ENCODE measurements around a stretch of chr9.

DNA sequence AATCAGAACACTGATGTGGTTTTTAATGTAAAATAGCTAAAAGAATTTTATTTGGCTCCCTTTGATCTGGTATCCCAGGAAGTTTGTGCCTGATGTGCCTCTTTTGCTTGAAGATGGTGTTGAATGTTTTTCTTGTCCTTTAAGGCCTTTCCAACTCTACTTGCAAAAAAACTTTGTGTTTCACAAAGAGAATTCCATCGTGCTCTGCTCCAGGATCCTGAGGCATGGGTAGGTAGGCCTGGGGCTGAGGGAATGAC lies 53.3 kb upstream of the PHF2 start:
- PRO-cap = no peak

GRCh38 chr9:93566905-93567526 lies 9.4 kb upstream of the PHF2 start:
- PRO-cap = no peak

DNA sequence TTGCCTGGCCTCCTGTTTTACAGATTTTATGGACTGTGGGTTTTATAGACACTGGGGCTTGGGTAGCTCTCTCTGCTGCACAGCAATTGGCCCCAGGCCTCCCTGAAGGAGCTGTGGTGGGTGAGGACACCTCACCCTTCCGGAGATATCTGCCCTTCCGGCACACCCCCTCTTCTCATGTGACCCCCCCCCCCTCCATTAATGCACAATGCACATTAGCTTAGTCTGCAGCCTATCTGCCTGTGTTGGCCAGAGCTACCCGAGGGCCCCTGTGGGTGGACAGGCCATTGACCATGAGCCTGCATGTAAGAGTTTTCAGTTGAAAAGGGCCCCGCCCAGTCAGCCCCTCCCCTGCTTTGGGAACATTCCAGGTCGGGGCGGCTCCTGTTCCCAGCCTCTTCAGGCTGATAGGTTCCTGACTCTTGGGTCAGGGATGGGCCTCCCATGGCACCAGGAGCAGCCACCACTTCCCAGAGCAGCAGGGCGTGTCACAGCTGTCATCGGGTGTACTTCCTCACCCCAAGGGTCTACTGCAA lies 17.7 kb downstream of the PHF2 start:
- PRO-cap = no peak

DNA sequence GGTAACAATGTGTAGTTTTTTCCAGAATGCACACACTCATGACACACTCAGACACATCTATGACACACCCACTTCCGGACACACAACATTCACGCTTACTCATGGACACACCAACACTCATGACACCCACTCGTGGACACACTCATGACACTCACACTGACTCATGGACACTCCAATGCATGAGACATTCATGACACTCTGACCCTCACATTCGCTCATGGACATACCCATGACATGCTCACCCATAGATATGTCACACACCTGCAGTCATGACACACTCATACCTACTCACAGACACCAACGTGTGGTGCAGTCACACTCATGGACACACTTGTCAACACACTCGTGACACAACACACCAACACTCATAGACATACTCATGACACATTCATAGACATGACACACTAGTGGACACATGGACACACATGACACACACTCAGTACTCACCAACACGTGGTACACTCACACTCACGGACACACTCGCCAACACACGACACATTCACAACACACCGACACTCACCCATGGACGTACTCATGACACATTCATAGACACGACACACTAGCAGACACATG lies 73.2 kb downstream of the PHF2 start:
- PRO-cap = no peak

GRCh38 chr9:93949791-93950510 lies 5.2 kb downstream of the BARX1 start:
- PRO-cap = no peak

- PRO-cap = no peak
These were observed 79.3 kb downstream of the MFSD14B start for GRCh38 chr9:94453440-94454292.

GRCh38 chr9:94455757-94456492 lies 81.6 kb downstream of the MFSD14B start:
- PRO-cap = no peak

- PRO-cap = no peak
These were observed 51.7 kb downstream of the FBP2 start for GRCh38 chr9:94541808-94542369.

- PRO-cap = no peak
These were observed 6.8 kb downstream of the FBP2 start for GRCh38 chr9:94586819-94587154.

- PRO-cap = no peak
These were observed 9.7 kb upstream of the FBP2 start for GRCh38 chr9:94603141-94603856.

GRCh38 chr9:94630869-94631324 lies 8.4 kb downstream of the FBP1 start:
- PRO-cap = no peak

- PRO-cap = no peak
These were observed 1.0 kb downstream of the FBP1 start for GRCh38 chr9:94638100-94638885.

GRCh38 chr9:94759979-94760545 lies 33.6 kb downstream of the AOPEP start:
- PRO-cap = no peak

DNA sequence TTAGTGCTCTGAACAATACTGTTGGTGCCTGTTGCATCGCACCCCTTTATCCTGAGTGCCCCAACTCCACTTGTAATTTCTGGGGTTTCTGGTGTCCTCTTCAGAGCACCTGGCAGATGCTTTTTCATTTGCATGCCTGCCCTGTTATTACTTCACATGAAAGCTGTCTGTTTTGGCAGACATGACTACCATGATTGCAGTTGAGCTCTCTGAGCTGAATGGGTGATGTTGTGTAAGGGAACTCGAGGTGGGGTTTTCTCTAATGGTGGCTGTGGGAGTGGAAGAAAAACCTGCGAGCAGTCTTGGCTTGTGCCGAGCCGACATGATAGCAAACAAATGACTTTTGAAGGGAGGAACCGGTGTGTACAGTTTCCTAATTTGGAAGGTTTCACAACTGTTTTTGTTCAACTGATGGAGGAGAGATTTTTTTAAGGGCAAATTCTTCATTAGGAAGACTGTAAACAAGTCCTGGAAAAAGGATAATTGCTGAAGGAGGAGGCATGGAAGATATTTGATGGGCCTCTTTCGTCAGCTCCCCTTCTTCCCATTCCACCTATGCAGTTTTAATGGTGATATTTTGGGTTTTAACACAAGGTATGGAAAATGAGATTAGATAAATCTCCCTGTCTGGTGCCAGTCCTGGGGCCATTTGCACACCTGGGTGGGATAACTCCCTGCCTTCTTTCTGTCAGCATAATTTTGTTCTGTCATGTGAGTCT lies 196.3 kb downstream of the AOPEP start:
- PRO-cap = no peak

- PRO-cap = no peak
These were observed 266.9 kb downstream of the AOPEP start for GRCh38 chr9:94993143-94994147.

DNA sequence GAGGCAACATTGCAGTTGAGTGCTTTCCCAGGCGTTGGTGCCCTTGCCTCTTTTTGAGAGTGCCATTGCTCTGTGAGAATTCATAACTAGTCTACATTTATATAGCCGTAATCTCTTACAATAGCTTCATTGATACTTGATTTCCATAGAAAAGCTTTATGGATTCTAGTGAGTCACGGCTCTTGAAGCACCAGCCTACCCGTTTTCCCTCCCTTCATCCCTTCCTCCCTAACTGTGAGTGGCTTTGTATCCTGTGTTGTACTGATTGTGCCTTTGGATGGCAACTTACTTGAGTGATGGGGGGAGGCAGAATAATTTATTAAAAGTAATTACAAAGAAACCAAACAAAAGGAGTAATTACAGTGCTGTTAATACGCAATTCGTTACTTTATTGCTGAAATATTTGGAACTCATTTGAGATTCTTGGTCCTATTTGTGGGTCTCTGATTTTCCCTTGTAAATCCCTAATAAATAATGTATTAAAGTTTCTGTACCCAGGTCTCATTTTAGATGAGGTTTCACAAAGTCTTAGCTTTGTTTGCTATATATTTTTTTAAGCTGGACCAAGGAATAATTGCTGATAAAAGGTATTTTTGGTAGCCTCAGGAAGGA lies 284.1 kb downstream of the AOPEP start:
- PRO-cap = no peak

DNA sequence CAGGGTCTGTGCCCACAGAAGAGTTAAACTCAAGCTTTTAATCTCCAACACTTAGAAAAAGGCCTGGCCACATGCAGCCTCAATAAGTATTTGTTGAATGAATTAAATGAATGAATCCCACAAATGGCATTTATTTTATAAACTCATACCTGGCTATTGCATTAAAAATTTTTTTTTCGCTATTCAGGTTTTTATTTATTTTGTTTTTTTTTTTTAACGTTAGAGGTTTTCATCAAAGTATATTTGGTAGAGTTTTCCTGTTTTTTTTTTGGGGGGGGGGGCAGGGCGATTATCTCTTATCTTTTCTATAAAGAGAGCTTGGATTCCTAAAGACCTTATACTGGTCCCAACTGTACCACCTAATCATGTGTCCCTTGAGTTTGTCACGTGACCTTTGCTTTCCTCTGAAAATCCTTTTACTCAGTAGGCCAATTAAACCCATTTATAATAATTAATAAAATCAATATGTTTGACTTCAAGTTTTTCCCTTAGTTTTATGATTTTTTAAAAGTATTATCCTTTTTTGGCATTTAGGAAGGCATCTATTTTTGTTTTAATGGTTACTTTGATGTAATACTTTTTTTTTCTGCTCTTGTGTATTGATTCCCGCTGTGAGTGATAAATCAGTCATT lies 286.3 kb downstream of the AOPEP start:
- PRO-cap = no peak

GRCh38 chr9:95025556-95026400 lies 291.7 kb downstream of the FANCC start:
- PRO-cap = unidirectional peak, minus-strand start at chr9:95025857

DNA sequence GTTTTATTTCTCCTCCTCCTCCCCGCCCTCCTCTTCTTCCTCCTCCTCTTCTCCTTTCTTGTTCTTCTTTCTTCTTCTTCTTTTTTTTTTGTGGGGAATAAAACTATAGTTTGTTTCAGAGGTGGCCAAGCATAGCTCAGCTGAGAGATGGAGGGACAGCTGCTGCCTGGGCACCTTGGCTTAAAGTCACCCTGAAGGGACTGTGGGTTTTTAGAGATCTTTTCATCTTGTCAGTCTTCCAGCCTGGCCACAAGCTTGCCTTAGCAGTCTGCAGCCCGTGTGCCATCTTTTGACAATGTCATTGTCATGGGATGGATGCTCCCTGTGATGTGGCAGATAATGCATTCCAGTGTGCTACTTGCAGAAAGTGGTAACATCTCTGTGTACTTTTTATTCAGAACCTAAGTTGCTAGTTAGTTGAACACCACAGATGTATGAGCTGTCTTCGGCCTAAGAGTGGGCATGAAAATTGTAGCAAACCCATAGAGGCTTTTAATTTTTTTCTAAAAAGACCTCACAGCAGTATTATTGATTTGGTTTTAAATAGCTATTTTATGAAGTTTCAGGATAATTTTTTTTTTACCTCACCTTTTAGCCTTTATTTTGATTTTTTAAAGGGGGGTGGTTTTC lies 280.8 kb downstream of the FANCC start:
- PRO-cap = no peak

DNA sequence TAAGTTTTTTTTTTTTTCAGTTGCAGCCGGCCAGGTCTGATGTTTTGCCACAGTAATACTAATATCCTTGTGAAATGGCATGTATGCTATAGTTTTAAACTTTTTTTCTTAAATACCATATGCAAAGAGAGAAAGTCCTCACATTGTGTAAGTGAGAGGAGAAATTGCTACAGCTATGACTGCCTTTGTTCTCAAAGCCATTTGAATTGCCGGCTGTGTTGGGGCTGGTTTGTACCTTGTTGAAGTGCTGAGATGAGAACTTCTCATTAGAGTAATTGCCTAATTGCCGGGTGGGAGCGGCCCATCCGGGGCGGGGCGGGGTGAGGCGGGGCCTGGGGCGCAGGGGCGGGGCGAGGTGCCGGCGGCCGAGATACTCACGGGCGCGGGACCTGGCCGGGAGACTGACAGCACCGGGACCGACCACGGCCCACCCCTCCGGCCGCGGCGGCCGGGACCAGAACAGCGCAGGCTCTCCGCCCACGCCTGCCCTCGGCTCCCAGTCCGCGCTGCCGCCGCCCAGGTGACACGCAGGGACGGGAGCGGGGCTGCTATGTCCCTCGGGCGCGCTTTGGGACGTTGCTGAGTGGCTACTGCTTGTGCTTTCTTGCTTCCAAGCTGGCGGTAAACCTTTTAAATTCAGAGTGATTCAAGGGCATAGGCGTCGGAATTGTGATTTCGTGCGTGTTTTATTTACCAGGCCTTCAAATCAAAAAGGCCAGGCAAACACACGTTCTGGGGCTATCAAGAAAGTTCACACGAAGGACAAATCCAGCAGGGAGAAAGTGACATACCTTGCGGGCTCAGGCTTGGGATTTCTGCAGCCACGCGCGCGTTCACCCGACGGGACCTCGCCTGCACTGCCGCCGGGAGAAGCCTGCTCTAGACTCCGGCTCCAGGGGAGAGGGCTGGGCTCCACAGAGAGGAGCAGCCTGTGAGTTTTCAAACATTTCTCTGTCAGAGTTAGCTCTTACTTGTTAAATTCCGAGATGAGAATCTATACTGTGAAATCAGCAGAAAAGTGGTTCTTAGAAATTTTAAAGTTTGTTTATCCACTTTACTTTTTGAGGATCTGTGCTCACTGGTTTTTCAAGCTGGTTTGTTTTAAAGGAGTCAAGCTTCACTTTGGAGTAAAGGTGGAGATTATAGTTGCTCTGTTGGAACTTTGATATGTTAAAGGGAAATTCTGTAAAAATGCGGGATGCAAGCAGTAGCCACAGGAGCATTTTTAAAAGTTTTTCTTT lies 269.0 kb downstream of the FANCC start:
- PRO-cap = bidirectional peak, plus-strand start at position 398 of the sequence, minus-strand start at position 246 of the sequence; bidirectional peak, plus-strand start at position 882 of the sequence, minus-strand start at position 859 of the sequence